ENCODE measurements around the gene ATR.

DNA sequence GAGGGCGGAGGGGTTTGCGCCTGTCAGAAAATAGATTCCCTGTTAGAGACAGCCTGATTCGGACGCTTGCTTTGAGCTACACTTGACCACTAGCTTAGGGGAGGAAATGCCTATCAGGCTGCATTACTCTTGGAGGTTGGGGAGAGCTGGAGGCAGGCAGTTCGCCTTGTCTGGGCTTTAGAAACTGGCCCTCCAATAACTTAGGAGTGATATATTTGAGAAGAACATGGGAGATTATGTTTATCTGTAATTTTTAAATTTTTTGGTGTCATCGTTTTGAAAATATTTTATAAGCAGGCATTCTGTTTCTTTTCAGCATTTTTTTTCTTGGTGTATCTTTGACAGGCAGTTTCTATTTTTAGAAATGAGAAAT, 1.5 kb downstream of the CLSTN2 start:
- RRBS, 2 experiments, result no CpG with 5 or more reads among the region's 6 CpGs

- RRBS, 2 experiments, result no CpG with 5 or more reads among the region's 5 CpGs
Measured at GRCh38 chr3:140246311-140246905, 311.4 kb downstream of the CLSTN2 start.

DNA sequence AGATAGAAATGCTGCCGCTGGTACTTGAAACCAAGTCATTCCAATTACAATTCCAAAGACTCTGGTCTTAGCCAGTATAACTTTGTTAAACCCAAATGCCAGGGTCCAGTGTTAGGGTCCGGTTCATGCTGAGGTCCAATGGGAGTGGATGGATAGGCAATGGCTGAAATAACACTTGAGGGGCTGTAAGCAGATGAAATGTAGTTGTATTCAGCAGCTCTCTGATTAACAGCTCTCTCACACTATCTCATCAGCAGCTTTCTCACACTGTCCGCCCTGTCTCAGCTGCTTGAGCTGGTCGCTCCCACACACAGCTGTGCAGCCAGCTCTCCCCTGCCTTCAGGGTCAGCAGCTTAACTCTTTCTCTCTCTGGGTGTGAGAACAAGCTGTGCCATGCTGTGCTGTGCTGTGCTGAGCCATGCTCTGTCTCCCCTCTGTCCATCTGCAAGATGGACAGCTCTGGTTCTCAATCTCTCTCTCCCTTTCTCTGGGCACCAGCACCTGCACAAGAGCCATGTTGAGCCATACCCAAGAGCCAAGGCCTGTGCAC, 291.5 kb upstream of the TRIM42 start:
- RRBS, 2 experiments, result no CpG with 5 or more reads among the region's 4 CpGs

- RRBS, 2 experiments, result no CpG with 5 or more reads among the region's 10 CpGs
Measured at GRCh38 chr3:140715114-140715442, 37.2 kb downstream of the TRIM42 start.

- RRBS, 2 experiments, result no CpG with 5 or more reads among the region's 25 CpGs
Measured at GRCh38 chr3:141076743-141077631, 25.8 kb downstream of the SPSB4 start.

DNA sequence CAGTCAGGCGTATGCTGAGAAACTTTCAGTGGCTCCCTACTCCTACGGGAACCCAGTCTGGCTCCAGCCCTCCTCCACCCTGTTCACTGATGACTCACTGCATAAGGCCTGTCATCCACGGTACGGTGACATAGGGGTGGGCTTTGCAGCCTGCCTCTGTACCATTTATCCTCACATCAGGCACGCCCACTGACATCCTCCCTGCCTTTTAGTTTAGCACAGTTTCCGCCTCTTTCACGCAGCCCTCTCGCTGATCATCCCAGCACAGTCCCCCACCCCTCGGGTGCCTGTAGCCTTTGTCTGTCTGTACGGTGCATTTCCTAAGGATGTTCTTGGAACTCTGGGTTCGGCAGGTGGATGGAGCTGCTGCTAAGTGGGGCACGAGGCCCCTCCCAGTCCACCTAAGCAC, 11.7 kb downstream of the PXYLP1 start:
- RRBS, 2 experiments, result no CpG with 5 or more reads among the region's 12 CpGs

DNA sequence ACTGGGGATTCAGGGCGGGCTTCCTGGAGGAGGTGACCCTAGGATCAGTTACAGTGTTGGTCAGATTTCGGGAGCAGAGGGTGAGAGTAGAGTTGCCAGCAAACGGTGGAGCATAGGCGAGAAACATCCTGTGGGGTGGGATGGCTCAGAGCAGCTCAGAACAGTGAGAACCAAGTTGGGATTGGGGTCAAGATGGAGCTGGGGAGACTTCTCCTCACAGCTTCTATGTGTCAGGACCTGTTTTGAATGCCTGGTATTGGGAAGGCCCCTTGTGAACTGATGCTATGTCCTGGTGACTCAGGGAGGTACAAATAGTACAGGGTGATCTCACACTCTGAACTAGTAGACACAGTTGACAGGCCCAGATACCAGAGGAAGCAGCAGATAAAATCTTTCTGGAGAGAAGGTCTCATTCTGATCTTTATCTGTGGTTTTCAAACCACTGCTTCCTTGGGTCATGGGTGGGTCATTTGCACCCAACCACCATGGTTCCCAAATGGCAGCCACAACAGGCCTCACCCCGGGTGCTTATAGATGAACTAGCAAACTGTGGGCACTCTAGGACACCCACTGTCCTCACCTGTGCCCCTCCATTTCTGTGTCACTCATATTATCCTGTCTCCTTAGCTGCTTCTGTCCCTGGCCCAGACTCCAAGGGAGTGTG, 43.3 kb downstream of the PXYLP1 start:
- RRBS, 2 experiments, result no CpG with 5 or more reads among the region's 5 CpGs

GRCh38 chr3:141313369-141313776, 54.9 kb upstream of the ZBTB38 start:
- RRBS, 2 experiments, result no CpG with 5 or more reads among the region's 4 CpGs

DNA sequence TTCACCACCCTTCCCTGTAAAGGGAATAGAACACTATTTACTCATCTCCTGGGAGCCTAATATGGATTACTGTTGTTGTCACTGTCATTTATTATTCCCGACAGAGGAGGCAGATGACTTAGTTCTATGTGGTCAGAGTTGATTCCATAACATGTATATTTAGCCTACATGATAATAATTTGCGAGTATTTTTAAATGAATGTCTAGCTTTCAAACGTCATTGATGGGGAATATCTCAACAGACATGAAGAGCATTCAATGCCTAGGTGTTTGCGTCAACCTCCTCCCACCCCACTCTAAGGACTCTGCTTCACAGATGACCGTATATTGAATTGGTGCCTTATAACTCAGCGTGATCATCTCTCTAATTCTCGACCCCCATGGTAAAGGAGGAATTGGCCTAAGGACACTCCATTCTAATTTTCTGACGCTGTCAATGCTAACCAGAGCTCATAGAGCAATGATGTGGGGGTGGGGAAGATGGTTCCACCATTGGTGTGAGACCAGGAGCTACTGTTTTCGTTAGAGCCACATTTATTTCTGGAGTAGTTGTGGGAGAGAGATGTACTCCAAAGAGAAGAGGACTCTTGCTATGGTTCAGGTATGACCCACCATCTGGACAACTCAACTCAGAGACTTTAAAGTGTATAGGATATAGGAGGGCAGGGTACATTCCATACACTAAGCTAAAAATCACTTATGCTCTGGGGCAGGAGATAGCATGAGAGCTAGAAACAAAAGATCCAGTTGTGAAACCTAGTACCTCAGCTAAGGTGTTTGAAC, 16.2 kb downstream of the ZBTB38 start:
- RRBS, 2 experiments, result no CpG with 5 or more reads among the region's 9 CpGs

DNA sequence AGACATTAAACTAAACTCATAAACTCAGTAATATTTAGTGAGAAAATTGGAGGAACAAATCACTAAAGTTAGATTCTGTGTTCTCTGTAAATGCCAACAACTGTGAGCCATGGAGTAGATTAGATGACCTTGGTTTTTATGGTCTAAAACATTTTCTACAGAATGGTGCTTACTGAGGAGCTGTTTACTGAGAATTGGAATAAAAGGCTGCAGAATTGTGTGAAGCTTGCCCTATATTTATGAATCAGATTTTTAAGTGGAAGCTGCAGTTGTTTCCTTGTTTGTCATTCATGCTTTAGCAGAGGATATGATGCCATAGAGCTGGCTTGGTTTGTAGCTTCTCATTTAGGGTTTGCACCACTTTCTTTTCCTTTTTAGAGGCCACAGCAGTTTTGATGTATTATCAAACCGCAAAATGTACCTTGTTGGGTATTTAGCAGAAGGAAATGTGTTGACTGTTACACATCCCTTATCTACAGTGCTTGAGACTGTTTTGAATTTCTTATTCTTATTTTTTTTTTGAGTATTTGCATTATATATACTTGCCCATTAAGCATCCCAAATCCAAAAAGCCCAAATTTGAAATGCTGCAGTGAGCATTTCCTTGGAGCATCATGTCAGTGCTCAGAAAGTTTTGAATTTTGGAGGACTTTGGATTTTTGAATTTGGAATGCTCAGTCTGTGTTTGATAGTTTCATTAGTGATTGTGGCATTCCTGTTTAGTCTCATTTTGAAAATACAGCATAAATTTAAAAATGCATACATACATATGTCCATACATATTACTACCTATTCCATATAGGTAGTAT, 66.3 kb downstream of the RASA2 start:
- RRBS, 2 experiments, result no CpG with 5 or more reads among the region's 1 CpG

DNA sequence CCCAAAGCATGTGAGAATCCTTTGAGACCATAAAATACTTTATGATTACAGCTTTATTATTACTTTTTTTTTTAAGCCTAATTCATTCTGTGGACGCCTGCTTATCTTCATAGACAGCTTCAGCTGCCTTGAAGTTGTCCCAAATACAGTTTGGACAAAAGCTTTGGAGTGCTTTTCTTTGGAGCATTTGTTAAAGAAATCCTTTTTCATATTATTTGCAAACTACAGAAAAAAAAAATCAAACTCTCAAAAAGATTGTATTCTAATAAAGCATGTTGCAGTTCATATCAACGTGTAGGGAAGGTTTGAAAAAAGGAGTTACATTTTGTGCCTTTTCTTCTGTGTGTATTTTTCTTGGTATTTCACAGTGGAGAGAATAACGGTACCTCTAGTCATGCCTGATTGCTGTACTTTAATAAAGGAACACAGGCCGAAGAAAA, 69.6 kb downstream of the RASA2 start:
- RRBS, 2 experiments, result no CpG with 5 or more reads among the region's 4 CpGs

GRCh38 chr3:141686615-141687518, 51.2 kb upstream of the RNF7 start:
- RRBS, 2 experiments, result no CpG with 5 or more reads among the region's 9 CpGs

DNA sequence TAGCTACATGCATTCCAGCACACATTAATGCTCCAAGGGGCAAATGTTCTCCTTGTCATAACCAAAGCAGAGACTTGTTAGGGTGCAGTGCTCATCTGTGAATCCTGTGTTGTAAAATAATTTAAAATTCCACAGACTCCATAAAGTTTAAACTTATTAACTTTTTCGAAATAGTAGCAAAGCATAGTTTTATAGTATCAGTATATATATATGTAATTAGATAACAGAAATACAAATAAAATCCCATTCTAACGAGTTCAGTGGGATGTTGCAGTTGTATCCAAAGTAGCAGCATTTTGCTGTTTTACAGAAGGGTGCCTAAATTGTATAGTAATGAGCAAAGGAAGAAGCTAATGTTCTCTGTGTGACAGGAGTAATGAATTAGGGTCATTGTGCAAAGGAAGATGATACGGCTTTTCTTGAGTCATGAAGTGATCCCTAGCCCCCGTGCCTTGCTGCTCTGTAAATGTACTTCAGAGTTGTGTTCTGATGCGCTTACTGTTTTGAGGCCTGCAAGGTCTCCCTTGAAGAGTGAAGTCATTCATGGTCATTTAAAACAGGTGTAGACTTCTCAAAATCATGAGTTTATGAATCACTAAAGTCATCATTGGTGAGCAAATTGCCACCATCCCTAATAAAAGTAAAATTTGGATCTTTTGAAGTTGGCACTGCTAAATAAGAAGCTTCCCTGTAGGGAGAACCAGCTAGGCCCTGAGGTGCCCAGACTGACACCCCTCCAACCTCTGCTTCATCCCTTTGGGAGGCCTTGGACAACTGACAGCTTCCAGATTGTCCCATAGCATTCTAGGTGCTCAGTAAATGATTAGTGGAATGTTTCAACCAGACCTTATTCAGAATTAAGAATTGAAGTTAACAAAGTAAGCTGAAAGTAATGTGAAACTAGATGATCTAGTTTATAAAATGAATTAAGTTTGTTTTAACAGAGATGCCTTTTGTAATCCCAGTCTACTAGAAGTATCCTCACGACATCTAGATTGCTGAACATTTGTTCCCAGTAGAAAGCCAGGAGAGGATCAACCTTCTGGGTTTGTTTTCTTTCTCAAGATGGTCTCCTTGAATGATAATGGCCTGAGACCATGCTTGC, 38.0 kb downstream of the ATP1B3 start:
- RRBS, 2 experiments, result no CpG with 5 or more reads among the region's 6 CpGs

- RRBS, 2 experiments, result no CpG with 5 or more reads among the region's 10 CpGs
Measured at GRCh38 chr3:141925284-141926343, 49.2 kb downstream of the ATP1B3 start.

DNA sequence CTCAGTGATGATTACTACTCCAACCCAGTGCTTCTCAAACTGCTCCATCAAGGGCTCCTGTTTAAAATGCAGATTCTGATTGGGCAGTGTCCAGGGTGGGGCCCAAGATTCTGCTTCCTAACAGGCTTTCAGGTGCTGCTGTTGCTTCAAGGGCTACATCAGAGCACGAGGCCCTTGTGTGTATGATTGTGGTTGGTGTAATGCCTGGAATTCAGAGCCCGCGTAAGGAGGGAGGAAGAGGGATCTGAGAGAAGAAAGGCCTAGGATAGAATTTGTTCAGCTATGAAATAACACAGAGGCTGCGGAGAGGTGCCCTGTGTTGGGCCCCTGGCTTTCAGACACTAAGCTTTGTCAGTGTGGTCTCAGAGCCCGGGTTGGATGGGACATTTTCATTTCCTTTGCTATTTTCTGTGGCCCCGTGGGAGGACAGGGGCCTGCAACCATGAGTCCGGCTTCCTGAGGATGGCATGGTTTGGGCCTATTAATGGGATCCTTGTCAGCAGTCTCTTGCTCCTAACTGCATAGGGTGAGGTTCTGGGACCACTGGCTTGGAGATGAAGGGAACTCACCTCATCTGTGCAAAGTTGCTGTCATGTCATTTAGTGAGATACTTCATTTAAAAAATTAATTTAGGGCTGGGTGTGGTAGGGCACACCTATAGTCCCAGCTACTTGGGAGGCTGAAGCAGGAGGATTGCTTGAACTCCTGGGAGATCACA, 53.1 kb downstream of the ATP1B3 start:
- RRBS, 2 experiments, result 84 to 90% methylated on average over 3 of the region's 7 CpGs

- RRBS, 2 experiments, result no CpG with 5 or more reads among the region's 3 CpGs
Measured at GRCh38 chr3:142488280-142488746, 40.5 kb upstream of the XRN1 start.

DNA sequence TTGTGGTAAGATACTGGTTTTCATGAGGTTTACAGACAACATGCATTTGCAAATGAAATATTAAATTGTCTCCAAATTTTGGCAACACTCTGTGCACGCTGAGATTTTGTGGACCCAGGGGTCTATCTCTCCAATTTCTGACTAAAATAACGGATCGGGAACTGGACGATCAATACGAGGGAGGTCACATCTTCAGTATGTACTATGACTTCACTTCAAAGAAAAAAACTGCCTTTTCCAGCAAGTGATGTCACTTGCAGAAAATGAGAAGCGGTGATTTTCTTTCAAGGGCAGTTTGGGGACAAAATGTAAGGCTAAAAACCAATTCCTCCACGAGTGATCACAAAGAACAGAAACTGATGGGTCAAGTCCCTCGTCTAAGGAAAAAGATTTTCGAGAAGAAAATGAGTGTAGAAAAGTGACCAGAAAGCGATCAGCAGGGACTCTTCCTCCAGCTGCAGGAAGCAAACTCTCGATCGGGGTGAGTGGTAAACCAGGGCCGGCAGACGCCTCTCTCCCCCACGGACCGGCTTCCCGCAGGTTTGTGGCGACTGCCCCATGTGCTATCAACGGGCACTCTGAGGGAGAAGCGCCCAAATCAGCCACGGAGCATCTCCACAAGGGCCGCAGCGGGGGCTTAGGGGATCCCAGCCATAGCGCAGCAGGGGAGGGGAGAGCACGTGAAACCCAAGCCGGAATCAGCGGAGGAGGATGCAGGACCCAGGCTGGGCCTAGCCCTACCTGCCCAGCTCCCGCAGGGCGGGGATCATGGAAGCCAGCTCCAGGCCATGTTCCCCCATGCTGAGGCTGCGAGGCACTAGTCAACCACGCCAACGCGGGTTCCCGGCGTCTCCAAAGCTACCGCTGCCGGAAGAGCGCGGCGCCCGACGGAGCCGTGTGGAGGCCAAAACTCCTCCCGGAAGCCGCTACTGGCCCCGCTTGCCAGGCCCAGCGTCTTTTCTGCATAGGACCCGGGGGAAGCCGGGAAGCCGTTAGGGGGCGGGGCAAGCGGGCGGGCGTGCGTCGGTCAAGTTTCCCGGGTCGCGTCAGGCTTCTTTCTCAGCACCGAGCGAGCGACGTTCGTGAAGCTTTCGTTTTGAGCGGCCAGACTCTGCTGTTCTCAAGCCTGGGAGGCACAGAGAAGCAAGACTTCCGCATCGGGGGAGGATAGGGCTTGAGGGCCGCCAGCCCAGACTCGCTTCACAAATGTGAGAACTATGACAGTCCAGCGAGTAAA, at the start of gene ATR:
Gene ATR (minus strand): TSS at position 829 of the 1,237 bp plus-strand sequence.
- RRBS, 2 experiments, result 1 to 7% methylated on average over 21 of the region's 71 CpGs

- RRBS, 2 experiments, result no CpG with 5 or more reads among the region's 4 CpGs
Measured at GRCh38 chr3:142731989-142732696, 8.3 kb downstream of the TRPC1 start.

All from Panc1 (cell line).